Hair follicular keratinocyte (primary cell): ENCODE measurements around a stretch of chr9.

- RAMPAGE, long total RNA, result no peak
Measured at GRCh38 chr9:90889986-90890688, 88.5 kb downstream of the SYK start.

DNA sequence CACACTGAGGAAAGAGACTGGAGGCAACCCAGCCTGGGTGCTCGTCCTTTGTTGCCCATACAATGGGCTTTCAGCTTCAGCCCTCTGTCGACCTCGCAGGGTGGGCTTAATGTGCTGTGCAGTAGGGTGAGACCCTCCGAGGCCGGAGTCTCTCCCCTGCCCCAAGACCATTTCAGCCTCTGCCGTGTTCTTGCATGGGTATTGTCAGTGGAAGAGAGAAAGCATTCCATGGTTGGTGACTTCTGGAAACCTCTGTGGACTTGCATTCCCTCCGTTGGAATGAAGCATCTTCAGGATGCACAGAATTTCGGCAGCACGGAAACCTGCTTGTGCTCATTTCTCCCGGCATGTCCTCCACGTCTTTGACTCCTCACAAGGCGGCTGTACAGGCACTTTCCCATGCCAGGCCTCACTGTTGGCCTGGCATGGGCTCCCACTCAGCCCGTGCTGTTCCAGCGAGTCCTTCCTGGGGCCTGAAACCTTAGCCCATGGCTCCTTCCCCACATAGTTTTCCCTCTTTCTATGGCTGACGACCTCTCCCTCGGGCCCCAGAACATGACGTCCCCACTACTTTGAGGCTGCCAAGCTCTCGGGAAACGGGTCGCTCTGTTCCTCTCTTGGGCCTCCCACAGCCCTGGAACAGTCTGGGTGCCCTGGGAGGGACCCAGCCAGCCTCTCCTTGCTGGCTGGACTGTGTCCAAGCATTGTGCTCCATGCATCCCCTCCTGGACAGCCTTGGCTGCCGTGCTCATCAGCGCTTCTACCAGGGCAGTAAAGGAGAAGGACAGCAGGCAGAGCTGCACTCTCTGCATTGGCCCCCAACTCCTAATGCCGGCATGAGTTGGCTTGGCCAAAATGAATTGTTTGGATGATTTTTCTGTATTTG, 118.1 kb downstream of the SYK start:
- RAMPAGE, long total RNA, result no peak

DNA sequence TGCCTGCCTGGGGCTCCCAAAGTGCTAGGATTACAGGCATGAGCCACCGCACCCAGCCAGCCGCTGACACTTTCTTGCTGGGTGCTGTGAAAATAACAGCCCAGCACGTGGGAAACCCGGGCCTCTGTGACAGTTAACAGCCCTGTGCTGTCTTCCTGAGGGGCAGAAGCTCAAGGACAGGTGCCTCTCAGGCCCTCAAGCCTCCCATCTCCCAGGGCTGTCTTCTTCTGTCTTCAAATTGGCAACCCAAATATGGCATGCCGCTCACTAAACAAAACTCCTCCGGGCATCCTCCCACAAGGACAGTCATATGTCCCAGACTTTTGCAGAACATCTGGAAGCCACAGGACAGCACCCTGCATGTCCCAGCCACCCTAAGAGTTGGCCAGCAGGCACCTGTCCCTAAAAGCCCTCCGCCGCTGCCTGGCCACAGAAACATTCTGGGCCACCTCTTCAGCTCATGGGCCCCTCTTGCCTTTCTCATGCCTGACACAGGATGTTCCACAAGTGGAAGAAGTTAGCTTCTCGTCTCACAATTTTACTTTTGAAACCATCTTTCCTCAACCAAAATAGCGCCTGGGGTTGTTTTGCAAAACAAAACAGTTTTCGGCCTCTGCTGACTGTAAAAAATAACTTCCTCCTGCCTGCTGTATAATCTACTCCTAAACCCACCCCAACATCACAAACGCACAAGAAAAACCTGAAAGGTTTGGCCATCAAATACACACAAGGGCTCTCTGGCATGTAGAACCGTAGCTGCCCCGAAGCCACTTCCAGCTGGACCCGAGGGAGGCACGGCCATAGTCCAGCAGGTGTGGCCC, 233.8 kb downstream of the SYK start:
- RAMPAGE, long total RNA, result no peak

DNA sequence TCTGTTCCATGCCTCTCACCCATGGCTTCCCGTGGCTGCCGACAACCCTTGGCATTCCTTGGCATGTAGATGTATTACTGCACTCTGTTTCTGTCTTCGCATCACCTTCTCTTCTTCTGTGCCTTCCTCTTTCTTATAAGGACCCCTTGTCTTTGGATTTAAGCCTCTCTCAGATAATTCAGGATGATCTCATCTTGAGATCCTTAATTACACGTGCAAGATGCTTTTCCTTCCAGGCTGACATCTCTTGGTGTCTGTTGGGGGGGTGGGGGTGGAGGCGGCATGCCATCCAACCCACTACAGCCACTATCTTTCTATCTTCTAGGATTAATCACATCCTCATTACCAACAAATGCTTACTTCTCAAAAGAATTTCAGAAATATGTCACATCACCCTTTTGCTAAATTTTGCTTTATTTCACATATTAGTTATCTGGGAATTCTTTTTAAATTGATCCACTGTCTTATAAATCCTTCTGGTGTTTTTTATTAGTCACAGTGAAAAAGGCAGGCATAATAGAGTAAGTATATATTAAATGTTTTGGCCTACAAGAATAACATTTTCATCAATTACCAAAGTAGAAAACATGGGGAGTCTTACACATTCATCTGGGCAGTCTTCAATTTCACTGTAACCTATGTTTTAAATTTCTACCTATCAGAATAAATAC, 70.5 kb downstream of the AUH start:
- RAMPAGE, long total RNA, result no peak

DNA sequence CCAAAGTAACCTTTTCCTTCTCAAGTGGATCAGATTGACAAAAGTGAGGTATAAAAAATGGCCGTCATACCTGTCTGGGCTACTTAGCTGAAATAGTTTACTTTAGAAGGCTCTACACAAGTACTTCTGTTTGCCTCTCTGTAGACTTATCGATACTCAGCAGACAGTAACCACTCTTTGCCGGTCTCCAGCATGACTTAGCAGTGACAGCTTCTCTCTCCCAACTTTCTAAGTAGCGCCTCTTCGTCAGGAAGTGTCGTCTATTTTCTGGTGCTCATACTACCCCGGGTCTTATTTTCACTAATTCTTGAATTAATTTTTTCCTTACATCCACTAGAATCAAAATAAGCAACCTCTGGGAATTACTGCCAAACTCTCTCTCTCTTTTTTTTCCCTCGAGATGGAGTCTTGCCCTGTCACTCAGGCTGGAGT, 19.7 kb downstream of the NFIL3 start:
- RAMPAGE, long total RNA, result no peak

DNA sequence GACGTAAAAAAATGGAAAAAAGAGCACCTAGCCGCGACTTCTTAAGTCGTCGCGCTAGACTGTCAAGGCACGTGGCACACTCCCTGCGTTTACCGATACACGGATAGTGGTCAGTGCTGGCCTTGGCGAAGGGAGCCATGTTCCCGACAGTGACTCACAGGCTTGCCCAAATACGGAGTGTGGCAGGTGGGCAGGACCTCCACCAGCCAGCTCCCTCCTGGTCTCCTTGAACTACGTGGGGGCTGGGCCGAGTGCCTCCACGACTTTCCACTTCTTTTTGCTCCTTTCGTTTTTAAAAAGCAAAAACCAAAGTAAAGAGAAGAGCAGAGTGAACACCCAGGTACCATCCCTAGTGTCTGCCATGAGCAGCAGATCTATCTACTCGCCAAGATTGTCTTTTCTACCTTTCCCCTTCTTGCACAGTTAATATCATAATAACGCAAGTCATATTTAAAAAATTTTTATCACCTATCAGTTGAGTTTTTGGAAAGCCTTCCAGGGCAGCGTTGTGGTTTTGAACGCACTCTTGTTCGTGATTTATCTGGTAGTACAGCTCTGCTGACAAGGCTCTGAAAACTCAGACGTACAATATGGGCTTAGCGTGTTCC, 1.4 kb upstream of the NFIL3 start:
- RAMPAGE, long total RNA, result no peak

GRCh38 chr9:91500718-91501066, 77.1 kb upstream of the NFIL3 start:
- RAMPAGE, long total RNA, result no peak

GRCh38 chr9:91954861-91955142, 4.8 kb upstream of the ROR2 start:
- RAMPAGE, long total RNA, result no peak

GRCh38 chr9:92079803-92080398, 35.3 kb downstream of the SPTLC1 start:
- RAMPAGE, long total RNA, result no peak

GRCh38 chr9:92147870-92148355, 32.7 kb upstream of the SPTLC1 start:
- RAMPAGE, long total RNA, result no peak

DNA sequence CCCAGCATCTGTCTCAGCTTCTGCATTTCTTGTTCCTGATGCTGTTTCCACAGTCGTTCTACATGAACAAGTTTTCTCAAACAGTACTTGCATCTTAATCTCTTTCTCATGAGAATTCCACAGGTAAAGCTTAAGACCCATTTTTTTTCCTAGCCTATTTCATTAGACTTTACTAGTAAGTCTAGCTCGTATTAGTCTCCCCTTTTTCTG, 49.2 kb upstream of the OMD start:
- RAMPAGE, long total RNA, result no peak

- RAMPAGE, long total RNA, result no peak
Measured at GRCh38 chr9:92618373-92619183, 51.4 kb downstream of the IPPK start.

DNA sequence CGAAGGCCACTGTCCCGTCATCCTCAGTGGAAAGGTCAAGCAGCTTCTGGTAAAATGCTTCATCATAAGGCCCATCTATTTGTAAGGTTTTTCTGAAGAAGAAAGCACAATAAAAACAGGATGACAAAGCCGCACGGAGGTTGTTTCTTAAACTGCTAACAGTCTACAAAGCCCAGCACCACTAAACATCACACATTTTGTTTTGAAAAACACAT, 35.6 kb downstream of the IPPK start:
- RAMPAGE, long total RNA, result no peak

- RAMPAGE, long total RNA, result no peak
Measured at GRCh38 chr9:92728873-92729945, 35.4 kb downstream of the BICD2 start.

DNA sequence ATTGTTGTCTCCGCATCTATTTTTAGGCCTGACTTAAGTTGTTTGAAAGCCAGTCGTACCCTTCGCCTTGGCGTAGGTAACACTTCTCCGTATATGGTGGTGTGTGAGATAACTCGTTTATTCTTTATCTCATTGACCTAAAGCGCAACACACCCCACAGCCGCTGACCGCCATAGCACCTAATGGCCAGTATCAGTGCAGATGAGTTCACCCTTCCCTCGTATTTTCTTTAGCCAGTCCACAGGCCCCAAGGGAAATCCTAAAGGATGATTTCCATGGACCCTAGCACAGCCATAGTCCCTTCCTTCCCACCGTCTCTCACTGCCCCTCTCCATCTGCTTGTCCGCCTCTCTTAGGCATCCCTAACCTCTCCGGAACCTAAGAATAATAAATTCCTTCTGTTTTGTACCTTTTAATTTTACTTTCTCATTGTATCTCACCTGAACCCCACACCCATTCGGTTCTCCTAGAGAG, 1.0 kb upstream of the BICD2 start:
- RAMPAGE, long total RNA, result no peak

DNA sequence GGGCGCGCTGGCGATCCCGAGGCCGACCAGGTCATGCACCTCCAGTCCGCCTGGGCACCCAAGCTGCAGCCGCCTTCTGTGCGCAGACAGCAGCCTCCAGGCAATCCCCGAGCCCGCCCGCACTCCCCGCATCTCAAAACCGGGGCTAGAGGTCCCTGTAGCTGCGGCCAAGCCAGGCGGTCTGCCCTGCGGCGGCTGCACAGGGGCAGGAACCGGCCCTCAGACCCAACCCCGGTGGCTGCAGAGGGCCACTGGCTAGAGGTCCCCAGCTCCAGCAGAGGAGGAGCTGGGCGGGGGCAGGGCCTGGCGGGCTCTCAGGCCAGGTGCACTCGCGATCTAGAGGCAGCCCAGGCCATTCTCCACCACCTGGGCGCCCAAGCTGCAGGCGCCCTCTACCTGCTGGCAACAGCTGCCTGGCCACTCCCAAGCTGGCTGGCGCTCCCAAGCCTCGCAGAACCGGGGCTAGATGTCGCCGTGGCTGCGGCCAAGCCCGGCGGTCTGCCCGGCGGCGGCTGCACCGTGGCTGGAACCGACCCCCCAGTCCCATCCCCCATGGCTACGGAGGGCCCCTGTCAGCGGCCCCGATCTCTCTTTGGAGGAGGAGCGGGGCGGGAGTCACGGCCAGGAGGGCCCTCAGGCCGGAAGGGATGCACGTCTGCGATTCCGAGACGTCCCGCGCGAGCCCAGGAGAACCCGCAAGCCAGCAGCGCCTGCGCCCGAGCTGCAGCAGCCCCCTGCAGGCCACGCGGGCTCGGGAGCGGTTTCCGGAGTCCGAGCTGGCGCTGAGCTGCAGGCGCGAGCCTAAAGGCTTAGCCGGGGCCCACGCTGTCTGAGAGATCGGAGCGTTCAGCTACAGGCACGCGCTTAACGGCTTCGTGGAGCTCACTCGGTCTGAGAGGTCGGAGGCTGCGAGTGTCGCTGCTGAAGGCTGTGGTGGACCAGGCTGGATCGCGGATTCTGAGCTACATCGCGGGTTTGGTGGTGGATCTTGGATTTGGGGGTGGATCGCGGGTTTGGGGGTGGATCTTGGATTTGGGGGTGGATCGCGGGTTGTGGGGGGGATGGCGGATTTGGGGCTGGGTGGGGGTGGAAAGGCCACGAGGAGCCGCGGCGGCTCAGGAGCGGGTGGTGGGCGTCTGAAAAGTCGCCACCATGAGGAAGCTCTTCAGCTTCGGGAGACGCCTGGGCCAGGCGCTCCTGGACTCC, 44.3 kb upstream of the BICD2 start:
- RAMPAGE, long total RNA, result no peak

GRCh38 chr9:92905023-92905692, 27.3 kb upstream of the ZNF484 start:
- RAMPAGE, long total RNA, result no peak

GRCh38 chr9:92953780-92954652, 6.7 kb downstream of the FGD3 start:
- RAMPAGE, long total RNA, result no peak

- RAMPAGE, long total RNA, result no peak
Measured at GRCh38 chr9:92969152-92969616, 21.9 kb downstream of the FGD3 start.

DNA sequence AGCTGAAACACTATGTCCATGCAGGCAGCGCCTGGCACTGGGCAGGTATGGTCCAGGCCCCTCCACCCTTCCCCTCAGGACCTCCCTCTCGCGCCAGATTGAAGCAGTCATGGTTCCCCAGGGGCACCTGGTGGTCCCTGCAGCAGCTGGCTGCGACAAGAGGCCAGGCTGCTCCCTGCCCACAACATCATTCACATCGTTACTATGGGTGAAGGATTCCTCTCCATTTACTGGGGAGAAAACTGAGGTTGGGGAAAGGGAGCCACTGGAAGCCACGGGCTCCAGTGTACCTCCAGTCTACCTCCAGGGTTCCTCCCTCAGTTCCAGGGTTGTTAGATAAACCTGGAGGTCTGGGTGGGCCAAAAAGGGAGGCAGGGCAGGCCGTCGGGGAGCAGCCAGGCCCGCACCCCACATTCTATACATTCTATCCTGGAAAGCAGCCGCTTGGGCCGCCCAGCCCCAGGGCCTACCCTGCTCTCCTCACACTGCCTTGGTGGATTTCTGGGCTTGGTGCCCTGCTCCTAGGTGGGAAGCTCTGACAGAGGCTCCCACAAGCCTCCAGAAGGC, 18.2 kb upstream of the SUSD3 start:
- RAMPAGE, long total RNA, result no peak